Mucosa of descending colon (tissue), 1 donor: ENCODE results near the gene CHN2.

GRCh38 chr7:28044187-28044851 is 136.3 kb downstream of the JAZF1 start:
- PRO-cap, result no peak

GRCh38 chr7:28069888-28070638 is 110.5 kb downstream of the JAZF1 start:
- PRO-cap, result no peak

- PRO-cap, result no peak
These were observed 77.6 kb downstream of the JAZF1 start for GRCh38 chr7:28102850-28103565.

DNA sequence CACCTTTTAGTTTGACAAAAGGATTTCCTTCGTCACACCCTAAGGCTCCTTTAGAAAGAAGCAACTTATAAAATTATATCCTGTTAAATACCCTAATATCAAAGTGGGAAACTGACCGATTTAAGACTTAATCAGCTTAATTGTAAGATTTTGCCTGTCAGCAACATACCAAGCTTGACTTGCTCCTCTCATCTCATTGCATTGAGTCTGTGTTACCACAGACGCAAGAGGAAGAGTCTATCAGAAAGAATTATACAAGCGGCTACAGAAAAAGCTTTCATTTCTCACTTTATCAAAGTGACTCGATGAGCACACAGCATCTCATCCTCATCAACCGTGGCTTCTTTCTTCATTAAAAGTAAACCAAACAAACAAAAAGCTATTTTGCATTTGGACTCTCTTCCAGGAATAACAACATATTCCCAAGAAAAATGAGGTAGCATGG is 75.0 kb downstream of the JAZF1 start:
- PRO-cap, result no peak

GRCh38 chr7:28144245-28144702 is 36.3 kb downstream of the JAZF1 start:
- PRO-cap, result no peak

- PRO-cap, result no peak
These were observed 10.1 kb downstream of the JAZF1 start for GRCh38 chr7:28170367-28171001.

GRCh38 chr7:28669422-28670013 is 257.2 kb downstream of the CREB5 start:
- PRO-cap, result no peak

GRCh38 chr7:28732627-28732809 is 225.6 kb downstream of the TRIL start:
- PRO-cap, result unidirectional peak, minus-strand start at chr7:28732730

GRCh38 chr7:29194606-29195019 is at the start of gene CHN2:
Gene CHN2, plus strand, starts transcription at chr7:29194775.
- PRO-cap, result bidirectional peak, plus-strand start at chr7:29194832, minus-strand start at chr7:29194495

DNA sequence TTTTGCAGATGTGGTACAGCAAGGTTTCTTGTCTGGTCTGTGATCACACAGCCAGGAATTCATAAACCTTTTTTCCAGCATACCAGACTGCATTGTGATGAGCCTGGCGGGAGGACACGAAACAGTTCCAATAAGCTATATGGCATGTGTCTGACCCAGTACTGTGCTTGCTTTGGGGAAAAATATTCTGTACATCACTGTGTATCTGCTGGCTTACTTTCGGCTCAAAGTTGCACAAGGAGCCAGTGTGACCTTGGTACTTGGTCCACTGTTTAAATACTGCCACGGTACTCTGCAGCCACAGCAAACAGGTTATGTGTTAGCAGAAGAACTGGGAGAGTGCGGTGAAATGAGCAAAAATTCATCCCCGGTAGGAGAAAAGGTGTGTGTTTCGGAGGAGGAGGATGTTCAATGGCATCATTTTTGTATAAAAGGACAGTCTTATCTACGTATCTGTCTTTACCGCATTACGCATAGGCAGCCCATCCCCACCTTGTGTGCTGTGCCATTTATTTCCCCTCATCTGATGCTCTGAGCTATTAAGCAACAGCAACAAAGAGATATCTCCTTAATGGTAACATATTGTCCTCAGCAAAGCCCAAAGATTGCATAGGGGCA is 36.5 kb downstream of the CHN2 start:
- PRO-cap, result no peak

GRCh38 chr7:29289129-29289915 is 94.7 kb downstream of the CHN2 start:
- PRO-cap, result no peak

DNA sequence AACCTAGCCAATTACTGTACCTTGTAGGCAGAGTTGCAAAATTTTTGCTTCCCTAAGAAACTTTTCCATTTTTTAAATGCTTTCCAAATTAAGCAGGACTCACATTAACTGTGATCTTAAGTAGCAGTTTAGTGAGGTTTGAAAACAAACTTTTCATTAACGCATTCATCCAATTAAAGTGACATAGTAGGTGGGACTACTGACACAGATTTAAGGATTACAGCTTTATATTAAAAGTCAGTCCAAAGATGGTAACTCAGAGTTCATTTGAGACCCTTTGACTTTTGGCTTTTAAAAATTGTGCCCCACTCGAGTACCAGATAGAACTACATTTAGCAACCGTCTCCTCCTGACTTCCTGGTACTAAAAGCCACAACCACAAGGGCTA is 120.4 kb downstream of the PRR15 start:
- PRO-cap, result no peak

- PRO-cap, result no peak
These were observed 46.9 kb downstream of the WIPF3 start for GRCh38 chr7:29852976-29853877.

- PRO-cap, result no peak
These were observed 63.1 kb downstream of the SCRN1 start for GRCh38 chr7:29926247-29927221.

DNA sequence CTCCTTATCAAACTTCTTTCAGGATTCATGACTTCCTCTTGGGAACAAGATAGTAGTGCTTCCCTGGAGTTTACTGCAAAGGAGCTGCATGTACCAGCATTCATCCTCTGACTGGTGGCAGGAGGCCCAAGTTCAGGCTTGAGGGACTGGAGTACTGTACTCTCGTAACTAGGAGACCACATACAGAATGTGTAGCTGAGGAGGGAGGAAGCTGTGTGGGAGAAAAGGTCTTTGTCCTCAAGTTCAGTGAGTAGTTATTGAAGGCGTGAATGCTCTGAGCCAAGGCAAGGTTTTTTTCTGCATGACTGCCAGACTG is 12.9 kb downstream of the SCRN1 start:
- PRO-cap, result no peak

- PRO-cap, result no peak
These were observed 4.5 kb downstream of the PLEKHA8 start for GRCh38 chr7:30032628-30033170.

DNA sequence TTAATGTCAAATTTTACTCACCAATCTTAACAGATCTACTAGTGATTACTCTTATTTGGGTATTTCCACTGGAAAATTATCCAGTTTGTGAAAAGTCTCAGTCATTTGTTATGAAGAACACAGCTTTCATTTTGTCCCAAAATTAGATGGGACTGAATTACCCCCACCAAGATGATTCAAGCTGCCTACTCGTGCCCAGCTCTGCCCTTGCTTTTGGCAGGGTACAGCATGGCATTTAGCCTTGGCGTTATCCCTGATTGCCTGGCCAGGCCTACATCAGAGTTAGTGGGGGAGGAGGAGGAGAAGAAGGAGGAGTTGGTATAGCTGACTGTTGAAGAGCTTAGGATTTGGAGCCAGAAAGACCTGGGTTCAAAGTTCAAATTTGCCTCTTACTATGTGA is 47.4 kb downstream of the MTURN start:
- PRO-cap, result no peak

DNA sequence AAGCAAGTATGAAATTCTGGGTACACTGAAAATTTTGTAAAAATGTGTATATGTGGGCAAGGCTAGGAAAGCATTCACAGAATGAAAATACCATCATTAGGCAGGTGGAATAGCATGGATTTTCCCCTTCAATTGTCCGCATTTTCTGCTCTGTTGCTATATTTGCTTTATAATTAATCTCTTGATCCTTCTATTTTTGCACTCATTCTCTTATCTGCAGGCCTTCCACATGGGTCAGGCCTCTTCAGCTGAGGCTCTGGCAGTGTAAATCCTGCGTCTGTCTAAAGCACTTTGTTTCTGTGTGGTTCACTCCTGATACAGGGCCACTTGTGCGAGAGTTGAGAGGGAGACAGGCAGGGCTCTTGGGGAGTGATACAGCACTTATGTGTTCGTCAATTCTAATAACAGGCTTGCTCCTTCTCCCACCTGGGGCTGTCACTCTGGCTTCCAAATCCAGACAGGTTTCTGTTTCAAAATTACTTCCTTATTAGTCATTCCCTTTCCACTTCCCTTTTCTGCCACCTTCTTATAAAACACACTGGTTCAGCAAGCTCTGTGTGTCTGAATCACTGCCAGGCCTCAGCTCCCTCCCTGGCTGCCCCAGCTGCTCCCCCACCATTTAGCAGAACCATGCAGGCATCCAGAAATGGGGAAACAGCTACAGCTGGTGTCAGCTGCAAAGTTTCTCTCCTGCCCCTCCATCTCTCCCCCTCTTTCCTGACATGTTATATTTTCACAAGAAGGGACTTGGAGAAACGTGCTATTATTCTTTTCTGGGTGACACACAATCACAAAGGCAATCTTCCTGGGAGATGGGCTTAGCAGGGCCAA is 58.6 kb upstream of the ZNRF2 start:
- PRO-cap, result bidirectional peak, plus-strand start at position 556 of the sequence, minus-strand start at position 399 of the sequence

DNA sequence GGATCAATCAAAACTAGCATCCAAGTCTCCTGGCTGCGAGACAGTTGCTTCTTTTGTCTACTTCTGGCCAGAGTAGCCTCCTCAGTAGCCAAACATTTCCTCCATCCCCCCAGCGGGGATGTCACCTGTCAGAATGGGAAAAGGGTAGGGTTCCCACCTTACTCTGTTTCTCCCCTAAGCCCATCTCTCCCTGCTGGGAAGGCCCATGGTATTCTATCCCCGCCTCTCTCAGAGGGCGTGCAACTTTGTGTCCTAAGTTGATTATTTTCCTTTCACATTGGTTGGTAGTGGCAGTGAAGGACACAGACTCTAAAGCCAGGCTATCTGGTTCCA is 8.8 kb downstream of the NOD1 start:
- PRO-cap, result no peak

DNA sequence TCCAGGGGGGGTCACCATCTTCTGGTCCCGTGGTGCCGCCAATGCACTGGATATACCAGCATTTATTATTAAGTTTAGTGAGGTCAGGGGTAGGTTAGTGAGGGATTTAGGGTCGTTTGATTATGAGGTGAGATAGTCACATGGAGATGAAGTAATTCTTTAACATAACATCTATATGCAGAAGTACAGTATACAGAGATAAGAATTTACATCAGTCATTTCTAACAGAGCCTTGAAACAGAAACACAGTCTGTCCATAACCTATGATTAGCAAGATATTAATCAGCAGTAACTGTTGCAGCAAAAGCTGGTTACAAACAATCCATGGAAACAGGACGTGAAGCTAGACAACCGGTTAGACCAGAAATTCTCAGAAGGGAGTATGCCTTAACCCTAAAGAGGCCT is 4.5 kb upstream of the GGCT start:
- PRO-cap, result no peak